A673 (cell line): ENCODE data around the genes DACT1, PCNX4, DHRS7 and SIX1.

DNA sequence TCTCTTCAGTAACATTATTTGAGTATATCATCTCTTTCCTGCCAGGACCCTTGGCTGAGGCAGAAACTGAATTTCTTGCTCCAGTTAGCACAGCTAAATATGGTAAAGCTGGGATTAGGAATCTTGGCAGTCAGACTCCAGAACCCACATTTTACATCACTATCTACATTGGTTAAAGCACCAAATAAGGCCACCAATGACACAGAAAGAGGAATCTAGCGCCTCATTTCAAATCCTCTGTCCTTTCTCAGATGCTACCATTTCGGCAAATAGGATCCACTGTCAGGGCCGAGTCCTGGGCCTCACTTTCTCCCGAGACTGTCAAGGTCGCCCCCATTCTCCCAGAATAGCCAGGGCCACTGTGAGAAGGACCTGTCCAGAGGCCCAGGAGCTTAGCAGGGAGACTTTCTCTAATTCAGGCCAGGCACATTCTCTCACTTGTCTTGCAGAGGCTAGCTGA is 122.1 kb upstream of the SLC35F4 start:
- PRO-cap: no peak

GRCh38 chr14:58637386-58638142 is at the start of gene DACT1:
TSS of gene DACT1 (plus strand) at chr14:58637962.
- PRO-cap: bidirectional peak, plus-strand start at chr14:58637571, minus-strand start at chr14:58637629; bidirectional peak, plus-strand start at chr14:58638211, minus-strand start at chr14:58638058

DNA sequence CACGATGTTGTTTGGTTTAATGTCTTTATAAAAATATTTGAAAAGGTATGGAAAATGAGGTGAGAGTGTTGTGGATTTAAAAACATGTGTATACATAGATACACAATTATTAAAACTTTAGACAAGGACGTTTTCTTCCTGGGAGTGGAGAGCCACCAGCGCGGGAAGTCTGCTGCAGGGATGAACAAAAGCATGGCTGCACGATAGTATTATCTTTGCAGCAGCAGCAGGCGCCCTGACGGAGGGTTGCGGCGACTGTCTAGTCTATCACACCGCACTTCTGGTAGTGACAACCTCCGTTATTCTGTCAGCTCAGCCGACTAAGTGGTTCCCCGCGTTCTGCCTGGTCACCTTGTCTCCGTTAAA is 802 bp upstream of the DAAM1 start:
- PRO-cap: no peak

GRCh38 chr14:59189292-59189810 is 884 bp downstream of the DAAM1 start:
- PRO-cap: no peak

GRCh38 chr14:59197674-59198208 is 9.3 kb downstream of the DAAM1 start:
- PRO-cap: no peak

DNA sequence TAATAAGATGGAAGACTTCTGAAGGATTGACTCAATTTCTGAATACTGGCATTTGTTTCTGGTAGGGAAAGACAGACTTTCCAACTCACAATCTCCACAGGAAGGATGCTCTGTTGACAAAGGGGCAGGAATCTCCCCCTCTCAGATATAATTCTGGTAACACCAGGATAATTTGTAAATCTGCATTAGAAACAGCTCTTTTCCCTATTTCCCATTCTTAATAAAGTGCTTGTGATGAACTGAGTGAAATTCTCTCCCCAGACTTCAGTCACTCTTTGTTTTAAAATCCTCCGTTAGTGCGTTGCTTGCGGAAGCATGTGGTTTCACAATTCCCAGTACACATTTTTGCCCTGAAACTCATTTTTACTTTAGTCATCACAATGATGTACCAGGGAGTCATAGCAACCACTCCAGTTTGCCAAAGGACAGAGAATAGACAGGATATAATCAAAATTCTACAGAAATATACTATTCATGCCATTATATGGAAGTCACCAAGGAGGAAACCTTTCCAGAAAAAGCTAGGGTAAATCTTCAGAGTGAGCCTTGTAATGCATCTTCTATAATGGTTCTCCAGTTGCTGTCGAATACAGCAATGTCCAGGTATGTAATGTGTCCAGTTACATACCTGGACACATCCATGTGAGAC is 58.0 kb downstream of the GPR135 start:
- PRO-cap: no peak

DNA sequence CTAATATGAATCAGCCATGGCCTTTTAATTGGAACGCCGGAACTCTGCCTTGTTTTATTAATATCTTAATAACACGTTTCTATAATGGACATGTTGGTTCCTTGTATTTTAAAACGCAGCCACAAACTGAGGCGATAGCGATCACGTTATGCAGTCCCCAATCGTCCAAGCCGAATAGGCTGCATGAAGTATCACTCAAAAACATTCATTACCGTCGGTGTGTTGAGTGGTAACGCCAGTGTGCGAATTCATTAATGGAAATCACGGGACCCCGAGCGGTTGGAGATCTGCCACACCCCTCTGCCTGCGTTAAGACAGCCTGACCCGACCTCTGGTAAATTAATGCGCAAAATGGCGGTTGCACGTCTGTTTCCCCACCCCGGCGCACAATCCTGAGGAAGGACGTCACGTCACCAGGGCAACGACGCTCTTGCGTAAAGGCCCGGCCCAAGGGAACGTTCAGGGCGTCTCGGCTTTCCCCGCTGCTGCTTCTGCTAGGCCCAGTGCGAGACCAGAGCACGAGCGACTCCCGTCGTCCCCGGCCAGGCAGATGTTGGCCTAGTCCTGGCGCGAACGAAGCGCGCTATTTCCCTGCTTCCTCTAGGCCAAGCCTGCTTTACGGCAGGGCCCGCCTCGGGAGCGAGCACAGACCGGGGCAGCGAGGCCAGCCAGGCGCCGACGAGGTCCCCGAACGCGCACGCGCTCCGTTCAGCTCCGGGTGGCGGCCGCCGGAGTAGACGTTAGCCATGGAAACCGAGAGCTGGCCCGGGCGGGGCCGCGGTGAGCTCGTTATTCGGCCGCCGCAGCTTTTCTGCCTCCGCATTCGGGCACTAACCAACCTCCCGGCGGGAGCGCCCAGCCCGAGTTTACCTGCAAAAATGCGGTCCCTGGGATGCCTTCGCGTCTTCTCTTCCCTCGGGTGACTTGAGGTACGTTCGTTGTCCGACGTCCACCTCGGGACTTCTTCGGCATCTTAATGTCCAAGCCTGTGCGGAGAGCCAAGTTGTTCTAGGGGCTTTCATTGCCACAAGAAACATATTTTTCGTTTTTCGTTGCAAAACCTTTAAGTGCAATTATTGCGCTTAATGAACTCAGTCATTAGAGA is at the start of gene PCNX4:
TSS of gene PCNX4 (plus strand) at position 433 of the 1,105 bp plus-strand sequence.
- PRO-cap: bidirectional peak, plus-strand start at position 671 of the sequence, minus-strand start at position 336 of the sequence; bidirectional peak, plus-strand start at position 903 of the sequence, minus-strand start at position 851 of the sequence; bidirectional peak, plus-strand start outside the sequence, minus-strand start at position 978 of the sequence

DNA sequence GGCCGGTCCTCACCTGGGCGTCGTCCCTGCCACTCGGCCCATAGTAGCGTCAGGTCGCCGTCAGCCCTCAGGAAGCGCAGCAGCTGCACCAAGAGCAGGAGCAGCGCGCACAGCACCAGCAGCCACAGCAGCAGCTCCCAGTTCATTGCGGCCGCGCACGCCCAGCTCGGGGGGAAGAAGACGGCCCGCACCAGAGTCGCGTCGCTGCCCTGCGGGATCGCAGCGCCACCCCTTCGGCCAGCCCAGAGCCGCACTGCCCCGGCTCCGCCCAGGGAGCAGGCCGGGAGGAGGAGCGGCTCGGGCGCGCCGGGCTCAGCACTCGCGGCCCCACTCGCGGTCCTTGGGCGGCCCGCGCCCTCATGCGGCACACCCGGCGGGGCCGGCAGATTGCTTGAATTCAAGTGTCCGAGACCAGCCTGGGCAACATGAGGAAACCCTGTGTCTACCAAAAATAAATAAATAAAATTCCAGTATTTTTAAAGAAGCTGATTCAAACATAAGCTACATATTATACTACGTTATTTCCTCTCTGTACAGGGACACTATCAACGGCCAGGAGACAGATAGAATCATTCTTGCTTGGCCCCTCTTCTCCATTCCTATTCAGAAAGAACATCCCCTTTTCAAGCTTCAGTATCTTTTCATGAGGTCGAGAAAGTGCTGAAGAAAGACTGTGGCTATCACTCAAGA is at the start of gene DHRS7:
TSS of gene DHRS7 (minus strand) at position 235 of the 690 bp plus-strand sequence.
- PRO-cap: bidirectional peak, plus-strand start at position 330 of the sequence, minus-strand start at position 255 of the sequence

GRCh38 chr14:60292200-60293318 is 43.5 kb downstream of the PPM1A start:
- PRO-cap: no peak

- PRO-cap: bidirectional peak, plus-strand start at chr14:60644024, minus-strand start at chr14:60643741
Measured at GRCh38 chr14:60643498-60643840, 5.8 kb downstream of the SIX1 start.

DNA sequence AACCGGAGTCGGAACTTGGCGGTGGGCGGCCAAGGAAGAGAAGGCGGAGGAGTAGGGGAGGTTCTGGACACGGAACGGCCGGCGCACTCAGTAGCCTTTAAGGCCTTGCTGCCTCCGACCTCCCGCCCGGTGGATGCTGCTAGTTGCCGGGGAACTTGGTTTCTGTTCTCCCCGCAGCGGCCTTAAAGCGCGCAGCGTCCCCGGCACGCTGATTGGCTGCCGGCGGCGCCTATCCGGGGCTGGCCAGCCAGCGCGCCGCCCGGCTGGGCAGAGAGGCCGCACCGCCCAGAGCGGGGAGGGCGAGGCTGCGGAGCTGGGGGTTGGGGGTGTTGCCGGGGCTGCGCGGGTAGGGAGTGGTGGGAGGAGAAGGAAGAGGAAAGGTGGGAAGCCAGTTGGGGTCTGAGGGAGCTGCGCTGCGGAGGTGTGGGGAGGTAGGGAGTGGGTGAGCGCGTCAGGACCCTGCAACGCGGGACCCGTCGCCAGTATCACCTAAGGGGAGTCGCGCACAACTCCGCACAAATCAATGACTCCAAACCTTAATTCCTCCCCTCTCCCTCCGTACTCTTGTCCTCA is at the start of gene SIX1:
TSS of gene SIX1 (minus strand) at position 157 of the 573 bp plus-strand sequence.
- PRO-cap: bidirectional peak, plus-strand start at position 329 of the sequence, minus-strand start at position 157 of the sequence

- PRO-cap: no peak
Measured at GRCh38 chr14:60933119-60933534, 47.8 kb downstream of the TRMT5 start.

GRCh38 chr14:61125930-61126600 is 145.0 kb downstream of the SLC38A6 start:
- PRO-cap: no peak

DNA sequence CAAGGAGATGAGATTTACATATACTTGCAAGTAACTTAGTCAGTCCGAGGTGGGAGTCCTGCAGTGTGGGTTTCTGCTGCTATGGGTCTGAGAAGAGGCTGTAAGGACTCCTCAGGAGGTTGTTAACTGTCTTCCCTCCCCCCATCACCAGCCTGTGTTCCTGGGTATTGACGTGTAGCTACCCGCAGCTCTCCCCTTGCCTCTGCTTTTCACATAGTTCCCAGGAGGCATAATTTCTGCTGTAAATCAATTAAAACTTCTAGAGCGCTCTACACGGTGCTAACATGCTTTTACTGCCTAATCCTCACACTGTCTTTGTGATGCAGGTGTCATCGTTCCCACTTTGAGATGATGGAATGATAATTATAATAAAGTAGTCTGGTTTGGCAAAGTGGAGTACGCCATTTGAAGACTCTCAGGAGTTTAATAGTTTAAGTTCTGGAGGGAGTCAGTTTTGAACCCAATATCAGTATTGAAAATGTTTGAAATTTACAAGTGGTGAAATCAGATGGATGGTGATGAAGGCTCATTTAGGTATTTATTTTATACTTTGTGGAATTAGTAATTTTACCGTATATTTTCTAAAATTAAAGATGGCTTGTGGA is 1.8 kb downstream of the PRKCH start:
- PRO-cap: no peak

DNA sequence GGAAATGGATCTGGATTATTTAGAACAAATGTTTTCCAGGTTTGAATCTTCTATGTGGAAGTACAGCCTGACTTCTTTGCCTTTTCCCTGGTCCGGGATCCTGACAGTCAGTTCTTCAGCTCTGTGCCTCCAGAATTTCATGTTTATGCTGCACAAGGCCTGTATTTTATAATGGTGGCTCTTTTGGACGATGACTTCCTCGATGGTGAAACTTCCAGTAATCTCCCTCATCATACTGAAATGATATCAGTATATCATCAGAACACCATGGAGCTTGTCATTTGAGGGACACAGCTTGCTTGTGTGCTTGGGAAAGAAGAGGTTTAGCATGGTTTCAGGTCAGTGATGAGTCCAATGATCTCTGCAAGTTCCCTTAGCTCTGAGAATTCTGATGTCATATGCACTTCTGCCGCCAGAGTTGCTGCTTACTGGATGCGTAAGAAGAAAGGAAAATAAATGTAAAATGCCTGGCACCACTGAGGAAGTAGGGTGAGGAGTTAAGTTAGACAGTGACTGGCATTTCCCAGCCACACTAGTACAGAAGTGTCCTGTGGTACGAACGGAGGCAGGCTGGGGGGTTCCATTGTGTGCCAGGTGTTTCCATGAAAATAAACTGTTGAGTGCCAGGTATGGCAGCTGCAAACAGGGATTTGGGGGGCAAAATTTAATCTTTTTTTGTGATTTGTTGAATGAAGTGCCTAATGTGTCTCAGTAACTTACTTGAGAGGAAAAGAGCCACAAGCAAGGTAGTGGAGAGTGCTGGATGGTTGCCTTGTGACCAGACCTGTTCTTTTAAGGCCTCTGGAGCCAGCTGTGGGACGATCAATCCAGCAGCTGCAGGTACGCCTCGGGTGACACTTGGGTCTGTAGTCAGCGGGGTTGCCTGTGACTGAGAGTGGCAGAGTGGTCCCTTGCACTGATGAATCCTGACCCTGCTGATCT is 22.7 kb downstream of the PRKCH start:
- PRO-cap: no peak

DNA sequence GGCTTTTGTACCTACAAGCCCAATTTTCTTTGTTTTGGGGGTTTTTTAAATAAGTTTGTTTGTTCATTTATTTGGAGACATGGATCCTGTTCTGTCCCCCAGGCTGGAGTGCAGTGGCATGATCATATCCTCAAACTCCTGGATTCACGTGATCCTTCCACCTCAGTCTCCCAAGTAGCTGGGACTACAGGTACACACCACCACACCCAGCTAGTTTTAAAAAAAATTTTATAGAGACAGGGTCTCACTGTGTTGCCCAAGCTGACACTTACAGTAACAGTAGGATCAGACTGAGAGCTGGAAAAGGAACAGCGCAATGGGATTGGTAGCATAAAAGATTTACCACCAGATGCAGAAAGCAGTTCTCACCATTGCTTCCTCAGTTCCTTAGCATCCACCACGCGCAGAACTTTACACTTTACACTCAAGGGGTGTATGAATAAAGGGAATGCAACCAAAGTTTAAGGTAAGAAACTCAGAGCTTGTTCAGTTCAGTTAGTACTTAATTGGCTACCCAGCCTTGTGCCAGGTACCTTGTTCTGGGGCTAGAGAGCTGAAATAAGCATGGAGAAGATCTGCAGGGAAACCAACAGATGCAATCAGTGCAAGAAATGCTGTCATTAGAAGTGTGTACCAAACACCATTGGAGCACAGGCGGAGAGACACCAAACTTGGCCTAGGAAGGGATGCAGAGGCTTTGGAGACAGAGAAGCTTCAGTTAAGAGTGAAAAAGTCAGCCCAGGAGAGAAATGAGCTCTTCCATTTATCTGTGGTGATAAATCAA is 182.4 kb upstream of the HIF1A start:
- PRO-cap: no peak

DNA sequence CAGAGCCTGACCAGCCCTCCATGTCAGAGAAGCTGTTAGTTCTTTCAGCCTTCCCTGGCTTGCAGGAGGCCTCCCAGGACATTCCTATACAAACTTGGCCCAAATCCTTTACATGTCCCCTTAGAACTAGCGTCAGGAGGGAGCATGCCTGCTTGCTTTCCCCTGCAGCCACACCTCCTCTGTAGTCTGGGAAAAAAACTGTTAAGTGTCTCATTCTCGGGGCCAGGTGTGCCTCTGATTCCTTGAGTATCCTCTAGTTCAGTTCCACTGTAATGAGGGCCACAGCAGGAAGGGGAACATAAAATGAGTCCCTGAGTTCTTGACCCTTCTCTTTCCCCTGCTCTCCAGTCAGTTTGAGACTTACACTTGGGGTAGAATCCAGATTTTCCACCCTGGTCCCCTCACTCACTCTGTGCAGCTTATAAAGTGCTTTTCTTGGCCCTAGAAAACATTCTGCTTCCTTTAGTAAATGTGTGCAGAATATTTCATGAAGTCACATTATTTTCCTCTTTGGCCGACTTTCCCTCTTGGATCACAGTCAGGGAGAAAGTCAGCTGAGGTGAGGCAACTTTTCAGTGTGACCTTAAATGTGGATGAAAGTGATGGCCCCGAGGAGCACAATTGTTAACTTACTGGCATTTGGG is 152.1 kb upstream of the HIF1A start:
- PRO-cap: no peak

- PRO-cap: no peak
Measured at GRCh38 chr14:61546915-61547891, 148.1 kb upstream of the HIF1A start.

- PRO-cap: no peak
Measured at GRCh38 chr14:61561374-61562482, 133.6 kb upstream of the HIF1A start.

- PRO-cap: no peak
Measured at GRCh38 chr14:61565788-61566371, 129.4 kb upstream of the HIF1A start.